SJSA1 (cell line): ENCODE measurements around a stretch of chr2.

- RAMPAGE, long total RNA, result no peak
These were observed 316.4 kb downstream of the TNS1 start for GRCh38 chr2:217686439-217686781.

DNA sequence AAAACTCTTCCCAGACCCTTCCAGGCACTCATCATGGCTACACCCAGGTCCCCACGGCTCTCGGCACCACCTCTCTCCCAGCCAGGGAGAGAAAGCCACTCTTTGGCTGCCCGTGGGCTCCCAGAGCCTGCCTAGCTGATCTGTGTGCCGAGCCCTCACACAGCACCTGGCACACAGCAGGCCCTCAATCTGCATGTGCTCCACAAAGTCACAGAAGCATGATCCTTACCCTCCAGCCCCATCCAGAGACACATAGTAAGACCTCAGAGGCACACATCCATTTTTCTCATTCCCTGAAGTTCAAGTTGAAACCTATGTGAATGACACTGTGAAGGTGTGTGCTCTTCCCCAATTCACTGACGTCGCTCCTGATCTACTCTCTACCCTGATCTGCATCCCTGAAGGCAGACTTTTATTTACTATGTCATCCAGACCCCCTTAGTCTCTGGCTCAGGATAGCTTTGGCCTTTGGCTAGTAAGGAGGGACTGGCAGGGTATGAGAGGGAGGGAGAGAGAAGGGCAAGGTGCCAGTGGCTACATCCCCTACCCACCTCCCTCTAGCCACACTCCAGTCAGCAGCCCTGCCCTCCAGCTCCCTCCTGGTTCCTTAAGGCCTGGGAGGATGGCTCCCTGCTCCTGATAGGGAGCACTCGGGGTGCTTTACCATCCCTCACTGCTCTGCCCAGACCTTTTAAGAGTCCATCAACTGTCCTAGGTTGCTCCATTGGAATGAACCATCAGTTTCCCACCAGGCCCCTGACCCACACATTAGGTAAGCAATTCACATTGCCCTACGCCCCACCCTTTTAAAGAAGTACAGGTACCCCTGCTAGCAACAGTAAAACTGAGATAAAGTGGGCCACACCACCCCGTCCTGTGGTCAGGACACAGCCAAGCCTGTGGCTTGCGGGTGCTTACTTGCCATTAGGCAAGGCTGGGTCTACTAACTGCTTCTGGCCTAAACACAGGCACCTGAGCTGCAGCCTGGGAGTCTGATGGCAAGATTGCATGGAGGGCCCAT, 177.7 kb downstream of the TNS1 start:
- RAMPAGE, long total RNA, result no peak

DNA sequence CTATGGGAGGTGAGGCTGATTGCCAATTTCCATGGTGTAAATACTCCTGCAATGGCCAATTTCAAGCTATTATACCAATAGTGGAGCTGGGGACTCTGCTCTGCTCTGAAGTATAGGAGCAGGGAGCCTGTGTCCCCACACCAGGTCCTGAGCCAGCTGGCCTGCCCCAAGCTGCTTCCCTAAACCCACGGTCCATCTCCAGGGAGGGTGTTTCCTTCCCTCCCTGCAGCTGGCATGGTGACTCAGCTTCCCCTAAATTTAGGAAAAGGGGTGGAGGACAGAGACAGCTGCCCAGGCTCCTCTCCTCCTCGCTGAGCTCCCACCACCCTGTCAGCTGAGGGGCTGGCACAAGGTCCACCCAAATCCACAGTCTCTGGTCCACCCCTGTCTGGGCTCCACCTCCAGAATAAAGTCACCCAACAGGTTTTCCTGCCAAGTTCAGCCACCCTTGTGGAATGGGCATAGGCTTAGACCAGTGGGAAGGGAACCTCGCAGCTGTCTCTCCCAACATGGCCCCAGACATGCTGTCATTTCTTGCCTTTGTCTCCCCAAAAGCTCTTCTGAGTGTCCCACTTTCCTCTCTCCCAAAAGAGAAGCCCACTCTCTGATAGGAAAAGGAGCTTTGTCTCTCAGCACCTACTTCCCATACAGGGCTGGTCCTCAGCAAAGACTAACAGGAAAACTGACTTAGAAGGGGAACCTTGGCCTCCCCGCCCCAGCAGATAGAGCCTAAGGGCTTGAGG, 156.4 kb downstream of the TNS1 start:
- RAMPAGE, long total RNA, result no peak

DNA sequence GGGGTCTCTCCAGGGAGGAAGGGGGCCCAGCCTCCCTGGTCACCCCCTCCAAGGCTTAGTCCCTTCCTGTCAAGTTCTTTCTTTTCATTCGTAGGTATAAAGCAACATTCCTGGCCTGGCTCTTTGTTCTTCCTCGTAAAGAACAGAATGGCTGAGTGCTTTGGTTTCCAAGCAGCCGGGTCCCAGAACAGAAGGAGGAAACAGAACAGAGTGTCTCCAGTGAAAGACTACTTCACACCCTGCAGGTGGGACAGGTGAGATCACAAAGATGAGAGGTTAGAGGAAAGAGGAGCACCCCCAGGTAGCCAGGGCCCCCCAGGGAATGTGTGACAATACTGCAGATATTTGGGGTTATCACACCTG, 139.8 kb downstream of the TNS1 start:
- RAMPAGE, long total RNA, result no peak

- RAMPAGE, long total RNA, result no peak
These were observed 112.5 kb downstream of the TNS1 start for GRCh38 chr2:217890019-217890951.

GRCh38 chr2:217914835-217915484, 87.8 kb downstream of the TNS1 start:
- RAMPAGE, long total RNA, result no peak

- RAMPAGE, long total RNA, result no peak
These were observed 84.5 kb downstream of the TNS1 start for GRCh38 chr2:217917910-217919137.

DNA sequence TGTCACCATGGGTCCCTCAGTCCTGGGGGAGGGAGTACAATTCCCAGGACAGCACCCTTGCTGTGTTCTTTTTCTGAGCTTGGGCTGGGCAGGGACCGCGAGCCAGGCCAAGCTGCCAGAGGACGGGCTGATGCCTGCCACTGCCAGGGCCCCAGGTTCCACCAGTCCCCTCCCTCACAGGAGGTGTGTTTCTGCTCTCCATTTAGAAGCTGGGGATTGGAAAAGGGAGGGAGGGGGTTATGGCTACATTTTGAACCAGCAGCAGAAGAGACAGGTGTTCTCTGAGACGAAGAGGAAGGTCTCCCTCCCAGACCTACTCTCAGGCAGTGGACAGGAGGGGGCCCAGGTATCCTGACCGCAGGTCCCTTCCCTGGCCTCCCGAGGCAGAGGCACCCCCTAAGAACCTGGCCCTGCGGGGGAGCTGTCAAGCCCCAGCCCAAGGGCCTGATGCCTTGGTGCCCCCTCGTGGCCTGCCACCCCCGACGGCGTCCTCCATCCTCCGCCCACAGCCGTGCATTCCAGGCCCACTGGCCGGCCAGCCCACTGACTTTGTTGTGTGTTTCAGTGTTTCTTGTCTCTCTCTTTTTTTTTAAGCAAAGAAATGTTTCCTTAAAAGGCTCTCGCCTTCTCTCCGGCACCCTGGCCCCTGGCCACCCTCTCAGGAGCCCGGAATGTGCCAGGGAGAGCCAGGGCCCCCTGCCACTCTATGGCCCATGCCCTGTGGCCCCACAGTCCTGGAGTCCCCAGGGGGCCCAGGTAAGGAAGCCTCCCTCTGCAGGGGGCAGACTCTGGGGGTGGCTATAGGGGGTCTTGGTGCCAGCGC, 80.2 kb downstream of the TNS1 start:
- RAMPAGE, long total RNA, result no peak

- RAMPAGE, long total RNA, result no peak
These were observed 4.0 kb upstream of the RUFY4 start for GRCh38 chr2:218064939-218065507.

- RAMPAGE, long total RNA, result no peak
These were observed 3.4 kb upstream of the RUFY4 start for GRCh38 chr2:218065508-218066121.

GRCh38 chr2:218200063-218200508, 16.9 kb upstream of the ARPC2 start:
- RAMPAGE, long total RNA, result no peak

DNA sequence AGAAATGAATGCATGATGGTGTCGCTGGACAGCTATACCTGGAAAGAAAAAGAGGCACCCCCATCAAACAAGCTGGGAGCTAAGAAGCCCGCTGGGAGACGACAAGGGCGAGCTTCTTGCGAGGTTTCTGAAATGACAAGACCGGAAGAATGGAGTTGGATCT, 383 bp upstream of the ARPC2 start:
- RAMPAGE, long total RNA, result no peak

GRCh38 chr2:218246431-218246738, 14.4 kb upstream of the GPBAR1 start:
- RAMPAGE, long total RNA, result no peak

- RAMPAGE, long total RNA, result no peak
These were observed 4.3 kb upstream of the GPBAR1 start for GRCh38 chr2:218256612-218256897.

DNA sequence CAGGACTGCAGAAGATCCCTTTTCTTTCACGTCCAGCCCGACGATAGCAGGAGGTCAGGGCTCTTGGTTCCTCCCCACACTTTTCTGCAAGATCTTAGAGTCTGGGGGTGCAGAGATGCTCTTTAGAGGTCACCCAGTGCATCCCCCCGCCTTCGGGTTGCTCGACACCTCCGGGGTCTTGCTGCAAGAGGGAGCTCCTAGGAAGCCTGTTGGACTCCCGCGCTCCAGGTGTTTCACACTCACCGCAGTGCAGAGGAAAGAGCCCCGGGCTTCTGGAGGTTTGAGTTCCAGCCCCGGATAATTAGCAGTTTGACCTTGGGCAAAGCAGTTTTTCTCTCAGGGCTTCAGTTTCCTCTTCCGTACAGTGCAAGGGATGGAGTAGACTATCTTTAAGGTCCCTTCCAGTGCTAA, 314 bp downstream of the PNKD start:
- RAMPAGE, long total RNA, result no peak

DNA sequence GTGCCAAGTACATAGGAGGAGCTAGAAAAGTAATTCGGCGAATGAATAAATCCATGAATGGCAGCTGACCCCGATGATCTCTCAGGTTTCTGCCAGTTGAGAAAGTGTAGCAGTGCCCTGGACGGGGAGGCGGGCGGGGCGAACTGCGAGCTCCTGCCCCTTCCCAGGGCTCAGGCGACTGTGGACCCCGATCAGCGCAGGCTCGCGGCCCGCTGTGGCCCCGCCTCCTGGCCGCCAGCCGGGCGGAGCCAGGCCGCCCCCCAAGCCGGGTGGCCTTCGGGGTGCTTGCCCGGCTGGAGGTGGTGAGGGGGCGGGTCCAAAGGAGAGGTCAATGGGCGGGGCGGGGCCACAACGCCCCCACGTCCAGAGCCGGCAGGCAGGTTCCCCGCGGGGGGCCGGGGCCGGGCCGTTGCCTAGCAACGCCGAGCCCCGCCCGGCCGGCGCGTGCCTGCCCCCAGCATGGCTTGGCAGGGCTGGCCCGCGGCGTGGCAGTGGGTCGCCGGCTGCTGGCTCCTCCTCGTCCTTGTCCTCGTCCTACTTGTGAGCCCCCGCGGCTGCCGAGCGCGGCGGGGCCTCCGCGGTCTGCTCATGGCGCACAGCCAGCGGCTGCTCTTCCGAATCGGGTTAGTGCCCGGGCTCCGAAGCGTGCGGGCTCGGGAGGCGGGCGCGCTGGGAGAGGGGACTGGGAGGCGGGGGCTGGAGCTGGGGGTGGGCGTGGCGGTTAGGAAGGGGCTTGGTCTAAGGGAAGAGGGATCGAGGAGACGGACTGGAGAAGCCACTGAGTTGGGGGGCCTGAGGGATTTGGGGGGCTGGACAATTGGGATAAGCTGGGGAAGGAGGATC, 30.7 kb upstream of the TMBIM1 start:
- RAMPAGE, long total RNA, result no peak

DNA sequence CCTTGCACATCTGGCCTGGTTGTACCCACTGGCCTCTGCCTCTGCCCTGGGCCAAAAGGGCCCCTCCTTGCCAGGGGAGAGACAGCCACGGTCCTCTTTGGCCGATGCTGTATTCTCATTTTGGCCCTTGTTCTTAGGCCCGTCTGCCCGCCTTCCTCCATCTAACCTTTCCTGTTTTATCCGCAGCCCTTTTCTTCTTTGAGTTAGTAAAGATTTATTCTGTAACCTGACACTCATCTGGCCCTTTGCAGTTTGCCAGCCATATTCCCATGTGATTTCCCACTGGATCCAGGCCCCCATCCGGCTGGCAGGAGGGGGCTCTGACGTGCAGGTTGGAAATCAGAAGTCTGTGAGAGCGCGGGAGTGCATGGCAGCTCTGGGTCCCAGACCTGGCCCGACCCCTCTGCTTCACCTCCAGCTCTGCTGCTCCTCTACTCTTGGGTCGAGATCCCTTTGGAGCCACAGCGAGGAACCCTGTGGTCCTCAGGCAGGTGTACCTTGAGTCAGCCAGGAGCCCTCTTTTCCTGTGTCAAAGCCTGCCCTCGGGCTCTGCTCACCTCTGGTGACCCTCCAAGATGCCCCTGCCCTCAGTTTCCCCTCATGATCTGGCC, 10.8 kb upstream of the CATIP start:
- RAMPAGE, long total RNA, result no peak

DNA sequence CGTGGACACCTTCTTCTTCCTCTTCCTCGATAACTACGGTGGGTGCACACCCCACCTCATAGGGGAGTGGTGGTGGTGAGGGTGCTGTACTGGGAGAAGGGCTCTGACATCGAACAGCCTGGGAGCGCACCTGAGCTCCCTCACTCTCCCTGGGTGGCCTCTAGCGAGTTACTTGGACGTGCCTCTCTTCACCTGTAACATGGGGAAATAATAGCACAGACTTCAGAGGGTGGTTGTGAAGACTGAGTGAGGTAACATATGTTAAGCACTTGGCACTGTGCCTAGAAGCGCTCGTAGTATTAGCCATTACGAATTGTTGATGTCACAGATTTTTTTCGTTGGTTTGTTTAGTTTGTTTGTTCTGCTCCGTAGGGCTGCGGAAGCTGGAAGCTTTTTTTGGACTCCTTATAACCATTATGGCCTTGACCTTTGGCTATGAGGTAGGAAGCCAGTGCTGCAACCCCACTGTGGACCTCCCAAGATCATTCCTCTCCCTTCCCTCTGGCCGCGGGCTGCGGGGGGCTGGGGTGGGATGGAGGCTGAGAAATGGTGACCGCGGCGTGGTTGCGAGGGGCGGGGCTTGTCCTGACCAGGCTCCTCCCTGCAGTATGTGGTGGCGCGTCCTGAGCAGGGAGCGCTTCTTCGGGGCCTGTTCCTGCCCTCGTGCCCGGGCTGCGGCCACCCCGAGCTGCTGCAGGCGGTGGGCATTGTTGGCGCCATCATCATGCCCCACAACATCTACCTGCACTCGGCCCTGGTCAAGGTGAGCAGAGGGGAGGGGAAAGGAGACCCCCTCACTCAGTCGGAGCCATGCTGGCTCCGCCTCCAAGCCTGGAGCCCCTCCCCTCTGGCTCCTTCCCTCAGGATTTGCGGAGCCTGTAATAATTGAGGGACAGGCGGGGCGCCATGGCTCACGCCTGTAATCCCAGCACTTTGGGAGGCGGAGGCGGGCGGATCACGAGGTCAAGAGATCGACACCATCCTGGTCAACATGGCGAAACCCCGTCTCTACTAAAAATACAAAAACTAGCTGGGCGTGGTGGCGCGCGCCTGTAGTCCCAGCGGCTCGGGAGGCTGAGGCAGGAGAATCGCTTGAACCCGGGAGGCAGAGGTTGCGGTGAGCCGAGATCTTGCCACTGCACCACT, 5.5 kb downstream of the SLC11A1 start:
- RAMPAGE, long total RNA, result no peak

DNA sequence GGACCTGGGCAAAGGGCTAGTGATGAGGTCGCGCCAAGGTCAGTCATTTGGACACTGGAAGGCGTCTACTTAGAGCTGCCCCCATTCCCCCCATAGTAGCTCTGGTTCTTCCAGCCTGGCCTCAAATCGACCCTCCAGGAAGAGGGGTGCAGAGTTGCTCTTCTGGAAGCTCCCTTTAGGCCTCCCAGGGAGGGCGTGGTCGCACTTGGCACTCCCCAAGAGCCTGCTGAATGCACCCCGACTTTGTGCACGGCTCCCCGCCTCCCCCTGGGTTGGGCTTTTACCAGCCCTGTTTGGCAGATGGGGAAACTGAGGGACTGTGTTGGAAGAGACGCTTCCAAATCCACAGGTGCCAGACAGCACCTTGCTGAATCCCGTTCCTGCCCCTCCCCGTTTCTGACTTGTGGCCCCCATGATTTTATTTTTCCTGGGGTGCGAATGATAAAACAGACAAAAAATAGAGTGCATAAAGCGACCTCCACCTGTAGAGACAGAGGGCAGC, 2.4 kb upstream of the CTDSP1 start:
- RAMPAGE, long total RNA, result no peak

DNA sequence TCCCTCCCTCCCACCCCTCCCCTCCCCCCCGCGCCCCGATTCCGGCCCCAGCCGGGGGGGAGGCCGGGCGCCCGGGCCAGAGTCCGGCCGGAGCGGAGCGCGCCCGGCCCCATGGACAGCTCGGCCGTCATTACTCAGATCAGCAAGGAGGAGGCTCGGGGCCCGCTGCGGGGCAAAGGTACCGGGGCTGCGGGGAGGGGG, 212 bp downstream of the CTDSP1 start:
- RAMPAGE, long total RNA, result no peak